Metastatic Breast Carcinoma in the Ovary (tissue), 3 donors: ENCODE data around the genes HRC, CD37, SLC17A7 and PRR12.

GRCh38 chr19:48961986-48962752 is 2.9 kb upstream of the FTL start:
- PRO-cap, 3 experiments = peak in 2 of 3 experiments; most common plus-strand start chr19:48962555 (in 2); most common minus-strand start chr19:48962453 (in 2)

DNA sequence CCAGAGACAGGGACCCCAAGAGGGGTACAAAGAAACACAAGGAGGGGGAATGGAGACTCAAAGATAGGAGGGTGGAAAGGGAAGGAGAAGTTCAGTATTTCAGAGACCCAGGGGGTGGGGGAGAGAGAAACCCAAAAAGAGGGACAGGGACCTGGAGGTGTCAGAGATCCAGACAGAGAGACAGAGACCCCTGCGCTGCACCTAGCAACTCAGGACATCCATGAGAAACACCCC is 219 bp upstream of the ENSG00000268655 start:
- PRO-cap, 3 experiments = no peak in any of the 3 experiments

DNA sequence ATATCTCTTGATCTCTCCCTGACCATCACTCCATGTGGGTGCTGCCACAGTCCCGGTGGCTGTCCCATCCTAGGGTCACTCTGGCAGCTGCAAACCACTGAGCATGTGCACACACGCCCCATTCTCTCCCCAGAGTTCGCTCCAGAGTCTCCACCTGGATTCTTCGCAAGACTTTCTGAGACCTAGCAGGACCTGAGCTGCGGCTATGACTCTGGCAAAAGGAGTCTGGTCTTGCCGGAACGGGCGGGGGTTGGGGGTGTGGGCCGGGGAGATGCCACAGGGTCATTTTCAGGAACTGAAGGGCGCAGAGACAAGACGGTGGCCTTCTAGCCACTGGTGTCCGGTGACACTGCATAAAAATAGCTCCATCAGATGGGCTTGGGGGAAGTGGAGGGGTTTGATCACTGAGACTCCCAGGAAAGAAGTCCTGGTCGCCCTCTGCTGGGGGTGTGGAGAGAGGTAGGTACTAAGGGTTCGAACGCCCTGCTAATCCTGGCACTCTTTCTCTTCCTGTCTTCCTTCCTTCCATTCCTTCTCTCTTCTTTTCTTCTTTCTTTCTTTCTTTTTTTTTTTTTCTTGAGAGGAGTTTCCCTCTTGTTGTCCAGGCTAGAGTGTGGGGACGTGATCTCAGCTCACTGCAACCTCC is 1.3 kb upstream of the KCNA7 start:
- PRO-cap, 3 experiments = no peak in any of the 3 experiments

GRCh38 chr19:49129253-49129757 is 10.0 kb downstream of the PPFIA3 start:
- PRO-cap, 3 experiments = no peak in any of the 3 experiments

GRCh38 chr19:49133321-49134210 is 14.2 kb downstream of the PPFIA3 start:
- PRO-cap, 3 experiments = peak in 2 of 3 experiments; most common plus-strand start chr19:49134032 (in 2); most common minus-strand start chr19:49133865 (in 1)

GRCh38 chr19:49150862-49151502 is 4.2 kb downstream of the HRC start:
- PRO-cap, 3 experiments = peak in 3 of 3 experiments; most common plus-strand start chr19:49151111 (in 2); most common minus-strand start chr19:49151016 (in 3)

DNA sequence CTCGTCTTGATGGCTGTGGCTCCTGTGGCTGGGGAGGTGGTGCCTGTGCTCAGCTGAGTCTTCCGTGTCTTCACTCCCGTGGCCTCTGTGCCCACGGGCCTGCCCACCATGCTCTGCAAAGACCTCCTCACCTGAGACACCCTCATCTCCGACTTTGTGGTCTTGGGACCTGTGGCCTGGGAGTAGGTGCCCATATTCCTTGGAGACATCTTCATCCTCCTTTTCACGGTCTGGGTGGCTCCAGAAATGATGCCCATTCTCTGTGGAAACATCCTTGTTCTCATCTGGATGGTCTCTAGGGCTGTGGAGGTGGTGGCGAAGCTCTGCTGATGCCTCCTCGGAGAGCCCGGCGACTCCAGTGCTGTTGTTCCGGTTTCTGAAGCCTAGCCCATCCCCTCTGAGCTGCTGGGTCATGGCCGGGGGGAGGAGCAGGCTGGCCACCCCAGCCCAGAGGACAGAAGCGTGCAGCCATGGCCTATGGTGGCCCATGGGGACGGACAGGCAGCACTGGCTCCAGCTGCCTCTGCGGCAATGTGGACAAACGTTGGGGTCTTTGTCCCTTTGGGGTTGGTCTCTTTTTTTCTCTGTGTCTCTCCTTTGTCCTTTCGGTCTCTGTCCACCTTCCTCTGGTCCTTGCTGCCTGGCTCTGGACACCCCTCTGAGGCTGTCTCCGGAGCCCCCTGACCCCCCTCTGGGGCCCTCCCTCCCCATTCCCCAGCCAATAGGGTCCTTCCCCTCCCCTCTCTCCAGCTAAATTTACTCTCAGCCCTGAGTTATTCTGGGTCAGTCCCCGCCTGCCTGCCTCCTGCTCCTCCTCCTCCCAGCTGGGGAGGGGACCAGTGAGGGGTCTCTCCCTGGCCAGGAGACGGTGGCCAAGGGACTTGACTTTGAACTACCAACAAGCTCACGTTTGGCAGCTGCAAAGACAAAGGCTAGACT is at the start of gene HRC:
HRC (minus strand) TSS at position 648 of the 939 bp plus-strand sequence.
- PRO-cap, 3 experiments = peak in 1 of 3 experiments; most common plus-strand start position 431 of the sequence (in 1); most common minus-strand start position 360 of the sequence (in 1)

- PRO-cap, 3 experiments = no peak in any of the 3 experiments
These were observed 34.1 kb downstream of the SLC6A16 start for GRCh38 chr19:49290658-49291539.

DNA sequence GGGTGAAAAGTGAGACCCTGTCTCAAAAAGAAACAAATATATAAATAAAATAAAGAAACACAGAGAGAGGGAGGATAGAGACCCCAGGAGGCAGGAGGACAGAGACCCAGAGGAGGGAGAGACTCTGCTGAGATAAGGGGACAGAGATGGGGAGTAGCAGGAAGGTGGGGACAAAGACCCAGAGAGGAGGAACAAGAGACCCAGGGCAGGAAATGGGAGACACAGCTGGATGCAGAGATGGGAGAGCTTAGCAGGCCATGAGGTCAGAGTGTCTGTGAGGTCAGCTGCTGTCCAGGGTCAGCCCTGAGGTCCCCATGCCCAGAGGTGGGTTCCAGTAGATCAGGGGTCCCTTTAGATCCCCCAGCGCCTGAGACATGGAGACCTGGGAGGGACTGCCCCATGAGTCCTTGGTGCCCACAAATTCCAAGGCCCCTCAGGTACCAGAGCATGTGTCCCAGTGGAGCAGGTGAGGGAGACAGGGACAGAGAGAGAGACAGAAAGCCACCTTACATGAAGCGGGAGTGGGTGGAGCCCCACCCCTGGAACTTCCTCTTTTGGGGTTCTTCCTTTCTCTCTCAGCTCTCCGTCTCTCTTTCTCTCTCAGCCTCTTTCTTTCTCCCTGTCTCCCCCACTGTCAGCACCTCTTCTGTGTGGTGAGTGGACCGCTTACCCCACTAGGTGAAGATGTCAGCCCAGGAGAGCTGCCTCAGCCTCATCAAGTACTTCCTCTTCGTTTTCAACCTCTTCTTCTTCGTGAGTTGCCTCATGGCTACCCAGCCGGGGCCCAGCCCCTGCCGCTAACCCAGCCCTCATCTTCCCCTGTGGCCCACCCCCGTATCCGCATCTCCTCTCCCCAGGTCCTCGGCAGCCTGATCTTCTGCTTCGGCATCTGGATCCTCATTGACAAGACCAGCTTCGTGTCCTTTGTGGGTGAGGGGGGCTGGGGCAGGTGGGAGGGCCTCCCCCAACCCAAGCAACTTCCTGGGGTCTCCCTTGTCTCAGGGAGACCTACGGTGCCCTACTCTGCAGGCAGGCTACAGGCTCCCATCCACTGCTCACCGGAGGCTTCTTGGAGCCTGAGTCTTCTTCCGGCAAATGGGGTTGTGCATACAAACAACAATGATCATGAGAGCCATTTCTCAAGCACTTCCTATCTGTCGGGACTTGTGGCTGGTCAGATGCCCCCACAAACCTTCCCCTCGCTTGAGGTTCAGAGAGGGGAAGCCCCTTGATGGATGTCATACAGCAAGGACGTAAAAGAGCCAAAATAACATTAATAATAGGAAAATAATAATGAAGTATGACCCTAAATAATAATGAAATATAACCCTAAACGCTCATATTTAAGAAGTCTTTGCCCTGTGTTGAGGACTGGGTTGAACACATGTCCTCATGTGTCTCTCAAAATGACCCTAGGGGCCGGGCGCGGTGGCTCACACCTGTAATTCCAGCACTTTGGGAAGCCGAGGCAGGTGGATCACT is at the start of gene CD37:
CD37 (plus strand) TSS at position 550 of the 1,482 bp plus-strand sequence.
- PRO-cap, 3 experiments = no peak in any of the 3 experiments

GRCh38 chr19:49428269-49428619 is 3.1 kb downstream of the GFY start:
- PRO-cap, 3 experiments = no peak in any of the 3 experiments

DNA sequence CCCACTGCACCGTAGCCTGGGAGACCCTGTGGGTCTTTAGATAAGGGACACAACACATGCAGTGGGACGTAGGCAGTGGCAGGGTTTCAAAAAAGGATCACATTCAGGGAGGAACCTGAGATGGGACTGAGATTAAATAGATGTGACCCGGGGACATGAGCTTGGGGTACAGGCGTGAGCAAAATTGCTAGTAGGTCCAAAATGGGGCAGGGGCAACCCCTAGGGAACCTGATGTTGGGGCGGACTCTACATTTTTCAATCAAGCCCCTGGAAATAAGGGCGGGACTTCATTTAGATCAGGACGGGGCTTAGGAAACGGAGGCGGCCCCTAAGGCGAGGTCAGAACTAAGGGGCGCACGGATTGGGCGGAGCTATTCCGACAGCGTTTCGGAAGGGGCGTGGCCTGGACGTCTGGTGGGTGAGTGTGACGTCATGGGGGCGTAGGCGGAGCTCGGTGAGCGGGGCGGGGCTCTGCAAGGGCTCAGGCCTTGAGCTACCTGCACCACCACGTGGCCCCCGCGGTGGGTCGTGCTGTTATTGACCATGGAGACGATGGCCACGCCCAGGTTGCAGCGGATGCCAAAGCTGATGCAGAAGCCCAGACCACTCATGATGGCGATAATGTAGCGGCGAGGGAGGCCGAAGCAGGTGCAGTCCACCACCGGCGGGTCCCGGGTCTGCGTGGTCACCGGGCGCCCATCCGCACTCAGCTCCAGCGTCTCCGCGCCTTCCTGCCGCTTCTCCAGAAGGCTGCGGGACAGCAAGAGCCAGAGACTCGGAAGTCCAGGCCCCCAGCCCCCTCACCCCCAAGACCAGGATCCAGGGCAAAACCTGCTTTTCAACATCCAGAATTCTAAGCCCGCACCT is 5.0 kb downstream of the SLC17A7 start:
- PRO-cap, 3 experiments = no peak in any of the 3 experiments

- PRO-cap, 3 experiments = no peak in any of the 3 experiments
These were observed at the start of gene SLC17A7 for GRCh38 chr19:49441336-49442119. Gene SLC17A7 (minus strand): TSS chr19:49441527.

DNA sequence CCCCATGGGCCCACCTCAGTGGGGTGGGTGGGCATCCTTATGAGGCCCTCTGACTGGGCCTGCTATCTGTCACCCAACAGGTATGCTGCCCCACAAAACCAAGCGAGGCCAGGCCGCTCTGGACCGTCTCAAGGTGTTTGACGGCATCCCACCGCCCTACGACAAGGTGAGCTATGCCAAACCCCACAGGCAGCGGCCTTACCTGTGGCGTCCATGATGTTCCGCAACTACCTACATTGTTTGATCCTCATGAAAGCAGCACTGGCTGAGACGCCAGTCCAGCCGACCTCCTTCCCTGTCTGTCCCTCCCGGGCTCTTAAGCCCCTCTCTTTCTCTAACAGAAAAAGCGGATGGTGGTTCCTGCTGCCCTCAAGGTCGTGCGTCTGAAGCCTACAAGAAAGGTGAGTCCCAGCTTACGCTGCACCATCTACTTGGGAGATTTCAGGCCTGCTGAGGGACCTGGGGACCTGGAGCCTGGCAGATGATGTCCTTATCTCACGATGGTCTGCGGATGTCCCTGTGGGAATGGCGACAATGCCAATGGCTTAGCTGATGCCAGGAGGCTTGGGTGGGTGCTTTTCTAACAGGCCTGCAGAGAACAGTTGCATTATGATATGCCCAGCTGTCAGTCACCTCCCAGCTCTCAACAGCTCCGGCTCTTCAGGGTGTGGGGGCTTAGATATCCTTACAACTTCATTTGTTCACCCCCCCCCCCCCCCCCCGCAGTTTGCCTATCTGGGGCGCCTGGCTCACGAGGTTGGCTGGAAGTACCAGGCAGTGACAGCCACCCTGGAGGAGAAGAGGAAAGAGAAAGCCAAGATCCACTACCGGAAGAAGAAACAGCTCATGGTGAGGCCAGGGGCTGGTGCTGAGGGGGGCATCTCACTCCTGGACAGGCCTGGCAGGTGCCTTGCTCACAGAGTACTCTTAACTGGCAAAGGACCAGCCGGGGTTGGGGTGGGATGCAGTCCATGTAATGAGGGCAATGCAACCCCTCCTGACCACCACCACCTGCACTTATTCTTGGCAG is 3.6 kb downstream of the RPL13A start:
- PRO-cap, 3 experiments = peak in 2 of 3 experiments; most common plus-strand start position 209 of the sequence (in 2)

- PRO-cap, 3 experiments = no peak in any of the 3 experiments
These were observed 4.4 kb upstream of the RPS11 start for GRCh38 chr19:49491729-49492400.

DNA sequence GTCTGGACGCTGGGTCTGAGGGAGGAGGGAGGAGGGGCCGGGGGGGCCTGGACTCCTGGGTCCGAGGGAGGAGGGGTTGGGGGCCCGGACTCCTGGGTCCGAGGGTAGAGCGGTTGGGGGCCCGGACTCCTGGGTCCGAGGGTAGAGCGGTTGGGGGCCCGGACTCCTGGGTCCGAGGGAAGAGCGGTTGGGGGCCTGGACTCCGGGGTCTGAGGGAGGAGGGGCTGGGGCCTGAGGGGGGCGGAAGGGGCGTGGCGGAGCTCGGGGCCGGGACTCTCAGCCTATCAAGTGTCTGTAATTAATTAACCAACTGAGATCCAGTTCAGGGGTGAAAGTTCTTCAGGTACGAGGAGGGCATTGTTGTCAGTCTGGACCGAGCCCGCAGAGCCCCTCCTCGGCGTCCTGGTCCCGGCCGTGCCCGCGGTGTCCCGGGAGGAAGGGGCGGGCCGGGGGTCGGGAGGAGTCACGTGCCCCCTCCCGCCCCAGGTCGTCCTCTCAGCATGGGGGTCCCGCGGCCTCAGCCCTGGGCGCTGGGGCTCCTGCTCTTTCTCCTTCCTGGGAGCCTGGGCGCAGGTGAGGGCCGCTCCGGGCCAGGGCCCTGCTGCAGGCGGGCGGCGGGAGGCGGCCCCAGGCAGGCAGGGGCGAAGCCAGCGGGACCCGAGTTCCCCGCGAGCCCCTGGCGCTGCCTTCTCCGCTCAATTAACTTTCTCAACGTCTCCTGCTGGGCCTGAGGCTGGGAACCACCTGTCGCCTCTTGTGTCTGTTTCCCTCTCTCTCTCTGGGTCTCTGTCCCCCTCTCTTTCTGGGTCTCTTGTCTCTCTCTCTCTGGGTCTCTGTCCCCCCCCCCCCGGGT is 666 bp downstream of the FCGRT start:
- PRO-cap, 3 experiments = peak in 3 of 3 experiments; most common plus-strand start position 366 of the sequence (in 2); most common minus-strand start position 211 of the sequence (in 3)

- PRO-cap, 3 experiments = no peak in any of the 3 experiments
These were observed 7.3 kb upstream of the RCN3 start for GRCh38 chr19:49520403-49521067.

DNA sequence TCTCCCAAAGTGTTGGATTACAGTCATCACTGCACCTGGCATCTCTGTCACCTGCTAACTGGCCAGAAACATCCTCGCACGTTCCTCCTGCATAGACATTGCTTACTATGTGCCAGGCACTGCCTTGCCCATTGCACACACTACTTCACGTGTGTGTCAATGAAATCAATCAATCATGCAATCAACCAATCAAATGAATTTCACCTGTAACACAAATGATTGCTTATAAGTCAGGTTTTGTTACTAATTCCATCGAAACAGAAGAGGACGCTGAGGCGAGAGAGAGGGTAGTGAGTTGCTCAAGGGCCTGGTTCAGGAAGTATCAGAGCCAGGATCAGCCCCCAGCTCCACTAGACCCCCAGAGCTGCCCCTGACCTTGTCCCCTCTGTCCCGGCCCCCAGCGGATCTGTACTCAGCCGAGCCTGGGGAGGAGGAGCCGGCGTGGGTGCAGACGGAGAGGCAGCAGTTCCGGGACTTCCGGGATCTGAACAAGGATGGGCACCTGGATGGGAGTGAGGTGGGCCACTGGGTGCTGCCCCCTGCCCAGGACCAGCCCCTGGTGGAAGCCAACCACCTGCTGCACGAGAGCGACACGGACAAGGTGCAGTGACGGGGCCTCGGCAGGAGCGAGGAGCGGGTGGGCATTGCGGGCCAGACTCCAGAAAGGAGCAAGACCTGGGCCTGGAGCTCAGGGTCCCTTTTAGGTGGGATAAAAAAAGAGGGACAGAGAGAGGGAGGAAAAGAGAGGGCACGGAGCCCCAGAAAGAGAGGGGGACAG is 14.5 kb downstream of the RCN3 start:
- PRO-cap, 3 experiments = no peak in any of the 3 experiments

DNA sequence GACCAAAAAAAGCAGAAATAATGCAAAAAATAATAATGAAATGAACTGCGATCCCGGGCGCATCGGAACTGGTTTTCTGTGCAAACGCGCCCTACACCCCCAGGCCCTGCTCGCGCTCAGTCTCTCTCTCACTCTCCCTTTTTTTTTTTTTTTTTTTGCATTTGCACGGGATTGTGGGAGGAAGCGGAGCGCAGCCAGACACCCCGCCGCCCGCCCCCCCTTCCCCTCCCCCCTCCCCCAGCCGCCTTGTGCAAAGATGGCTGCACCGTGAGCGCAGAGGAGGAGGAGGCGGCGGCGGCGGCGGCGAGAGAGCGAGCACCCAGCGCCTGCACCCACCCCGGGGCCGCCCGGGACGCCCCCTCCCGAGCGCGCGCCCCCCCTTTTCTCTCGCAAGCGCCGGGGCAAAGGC is at the start of gene PRR12:
PRR12 (plus strand) TSS at position 229 of the 409 bp plus-strand sequence.
- PRO-cap, 3 experiments = peak in 3 of 3 experiments; most common plus-strand start position 253 of the sequence (in 3); most common minus-strand start position 135 of the sequence (in 2)

- PRO-cap, 3 experiments = no peak in any of the 3 experiments
These were observed 8.4 kb downstream of the RRAS start for GRCh38 chr19:49631202-49632197.

- PRO-cap, 3 experiments = no peak in any of the 3 experiments
These were observed 3.2 kb downstream of the RRAS start for GRCh38 chr19:49636544-49637249.